Ascending aorta (tissue), 1 donor: ENCODE results near the genes PKM and CD276.

DNA sequence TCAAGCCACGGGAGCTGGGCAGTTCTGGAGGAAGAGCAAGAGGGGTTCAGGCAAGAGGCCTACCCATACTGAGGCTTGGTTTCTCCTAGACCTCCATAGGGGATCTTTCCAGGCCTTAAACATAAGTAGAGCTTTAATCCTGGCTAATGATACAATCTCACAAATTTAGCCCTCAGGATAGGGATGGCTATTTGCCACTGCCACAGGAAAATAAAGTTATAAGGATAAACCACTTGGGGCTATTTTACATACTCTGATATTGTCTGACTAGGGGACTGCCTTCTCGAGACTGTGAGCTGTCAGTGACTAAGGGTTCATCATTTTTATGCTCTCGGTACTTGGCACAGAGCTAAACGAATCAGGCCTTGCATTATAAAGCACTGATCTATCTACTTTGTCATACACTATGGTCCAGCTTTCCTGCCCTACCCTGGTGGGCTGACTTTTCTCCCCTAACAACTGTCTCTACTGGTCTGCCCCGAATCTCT is 1.6 kb downstream of the LARP6 start:
- PRO-cap, result no peak

DNA sequence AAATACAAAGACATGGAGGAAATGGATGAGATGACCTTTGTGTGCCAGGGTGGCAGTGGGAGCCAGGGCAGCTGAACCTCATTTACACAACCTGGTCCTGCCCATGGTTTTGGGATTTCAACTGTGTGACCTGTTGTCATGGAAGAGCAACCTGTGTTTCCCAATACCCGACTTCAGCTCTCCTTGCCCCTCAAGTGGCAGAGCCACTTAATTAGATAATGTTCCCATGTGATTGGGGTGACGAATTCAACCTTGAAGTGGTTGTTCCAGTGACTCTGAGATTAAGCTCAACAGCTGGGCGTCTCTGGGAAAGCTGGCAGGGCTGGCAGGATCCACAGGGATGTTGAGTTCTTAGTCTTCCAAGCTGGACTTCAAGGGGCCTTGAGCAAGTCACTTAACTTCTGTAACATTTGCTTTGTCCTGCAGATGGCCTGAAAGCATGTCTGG is 71.0 kb downstream of the THSD4 start:
- PRO-cap, result no peak

DNA sequence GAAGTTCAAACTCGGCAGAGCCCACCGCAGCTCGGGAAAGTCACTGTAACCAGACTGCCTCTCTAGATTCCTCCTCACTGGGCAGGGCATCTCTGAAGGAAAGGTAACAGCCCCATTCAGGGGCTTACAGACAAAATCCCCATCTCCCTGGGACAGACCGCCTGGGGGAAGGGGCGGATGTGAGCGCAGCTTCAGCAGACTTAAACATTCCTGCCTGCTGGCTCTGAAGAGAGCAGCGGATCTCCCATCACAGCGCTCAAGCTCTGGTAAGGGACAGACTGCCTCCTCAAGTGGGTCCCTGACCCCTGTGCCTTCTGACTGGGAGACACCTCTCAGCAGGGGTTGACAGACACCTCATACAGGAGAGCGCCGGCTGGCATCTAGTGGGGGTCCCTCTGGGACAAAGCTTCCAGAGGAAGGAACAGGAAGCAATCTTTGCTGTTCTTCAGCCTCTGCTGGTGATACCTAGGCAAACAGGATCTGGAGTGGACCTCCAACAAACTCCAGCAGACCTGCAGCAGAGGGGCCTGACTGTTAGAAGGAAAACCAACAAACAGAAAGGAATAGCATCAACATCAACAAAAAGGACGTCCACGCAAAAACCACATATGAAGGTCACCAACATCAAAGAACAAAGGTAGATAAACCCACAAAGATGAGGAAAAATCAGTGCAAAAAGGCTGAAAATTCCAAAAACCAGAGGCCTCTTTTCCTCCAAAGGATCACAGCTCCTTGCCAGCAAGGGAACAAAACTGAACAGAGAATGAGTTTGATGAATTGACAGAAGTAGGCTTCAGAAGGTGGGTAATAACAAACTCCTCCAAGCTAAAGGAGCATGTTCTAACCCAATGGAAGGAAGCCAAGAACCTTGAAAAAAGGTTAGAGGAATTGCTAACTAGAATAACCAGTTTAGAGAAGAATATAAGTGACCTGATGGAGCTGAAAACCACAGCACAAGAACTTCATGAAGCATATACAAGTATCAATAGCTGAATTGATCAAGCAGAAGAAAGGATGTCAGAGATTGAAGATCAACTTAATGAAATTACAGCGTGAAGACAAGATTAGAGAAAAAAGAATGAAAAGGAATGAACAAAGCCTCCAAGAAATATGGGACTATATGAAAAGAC is 150.9 kb downstream of the THSD4 start:
- PRO-cap, result no peak

DNA sequence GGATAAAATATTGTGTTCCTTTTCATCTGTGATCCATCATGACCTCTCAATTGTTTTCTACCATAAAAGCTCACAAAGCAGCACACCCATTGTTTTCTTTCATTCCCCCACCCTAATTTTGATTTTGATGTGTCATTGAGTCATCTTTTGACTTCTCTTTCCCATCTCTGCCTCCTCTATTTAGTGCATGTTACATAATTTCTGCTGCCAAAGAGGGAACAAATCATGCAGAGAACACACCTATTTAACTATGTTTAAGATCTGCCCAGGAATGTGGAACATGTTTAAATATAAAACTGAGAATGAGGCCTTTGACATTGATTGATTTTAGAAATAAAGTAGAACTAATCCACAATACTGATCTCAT is 308.7 kb upstream of the NR2E3 start:
- PRO-cap, result no peak

DNA sequence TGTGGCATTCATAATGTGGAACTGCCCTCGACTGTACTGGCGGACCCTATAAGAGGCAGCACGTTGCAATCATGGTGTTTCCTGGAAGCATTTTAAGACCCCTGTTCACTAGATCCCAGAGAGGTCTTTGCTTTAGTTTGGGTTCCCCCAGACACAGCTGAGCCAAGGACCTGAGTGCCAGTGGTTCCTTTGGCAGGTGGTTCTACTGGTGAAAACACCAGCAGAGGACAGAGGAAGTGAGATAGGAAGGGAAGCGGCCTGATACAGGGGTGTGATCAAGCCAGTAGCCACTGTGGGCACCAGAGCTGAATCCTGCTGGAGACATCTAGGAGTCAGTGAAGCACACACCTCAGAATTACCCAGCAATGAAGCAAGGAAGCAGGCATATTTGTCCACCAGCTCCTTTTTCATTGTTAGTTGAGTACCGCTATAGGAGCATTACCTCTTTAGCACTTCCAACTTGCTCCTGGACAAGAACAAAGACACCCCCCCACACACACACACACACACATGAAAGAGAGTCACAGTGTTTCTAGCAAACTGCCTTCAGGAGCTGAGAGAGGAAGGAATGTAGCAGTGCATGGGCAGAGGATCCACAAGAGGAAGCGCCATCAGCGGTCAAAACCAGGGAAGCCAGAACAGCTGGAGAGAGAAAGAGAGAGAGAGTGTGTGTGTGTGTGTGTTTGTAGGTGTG is 243.1 kb upstream of the NR2E3 start:
- PRO-cap, result no peak

DNA sequence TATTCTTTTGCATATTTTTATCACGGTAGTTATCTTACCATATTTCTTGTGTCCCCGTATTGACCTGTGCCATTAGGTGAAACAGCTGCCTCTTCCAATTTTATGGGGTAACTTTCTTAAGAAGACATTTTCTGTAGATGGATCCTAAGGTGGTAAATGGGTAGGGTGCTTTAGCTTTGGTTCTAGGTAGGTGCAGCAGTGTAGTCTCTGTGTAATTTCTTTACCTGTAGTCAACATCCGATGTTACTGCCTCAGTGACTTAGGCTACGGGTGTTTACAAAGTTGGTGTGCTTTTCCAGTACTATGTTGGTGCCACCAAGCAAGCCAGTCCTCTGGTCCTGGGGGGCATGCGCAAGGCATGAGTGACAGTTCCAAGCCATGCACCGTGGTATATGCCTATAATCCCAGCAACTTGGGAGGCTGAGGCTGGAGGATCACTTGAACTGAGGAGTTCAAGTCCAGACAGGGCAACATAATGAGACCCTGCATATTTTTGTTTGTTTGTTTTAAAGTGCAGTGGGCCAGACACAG is 115.6 kb downstream of the NR2E3 start:
- PRO-cap, result no peak

GRCh38 chr15:71975496-71976202 is 142.3 kb downstream of the MYO9A start:
- PRO-cap, result no peak

DNA sequence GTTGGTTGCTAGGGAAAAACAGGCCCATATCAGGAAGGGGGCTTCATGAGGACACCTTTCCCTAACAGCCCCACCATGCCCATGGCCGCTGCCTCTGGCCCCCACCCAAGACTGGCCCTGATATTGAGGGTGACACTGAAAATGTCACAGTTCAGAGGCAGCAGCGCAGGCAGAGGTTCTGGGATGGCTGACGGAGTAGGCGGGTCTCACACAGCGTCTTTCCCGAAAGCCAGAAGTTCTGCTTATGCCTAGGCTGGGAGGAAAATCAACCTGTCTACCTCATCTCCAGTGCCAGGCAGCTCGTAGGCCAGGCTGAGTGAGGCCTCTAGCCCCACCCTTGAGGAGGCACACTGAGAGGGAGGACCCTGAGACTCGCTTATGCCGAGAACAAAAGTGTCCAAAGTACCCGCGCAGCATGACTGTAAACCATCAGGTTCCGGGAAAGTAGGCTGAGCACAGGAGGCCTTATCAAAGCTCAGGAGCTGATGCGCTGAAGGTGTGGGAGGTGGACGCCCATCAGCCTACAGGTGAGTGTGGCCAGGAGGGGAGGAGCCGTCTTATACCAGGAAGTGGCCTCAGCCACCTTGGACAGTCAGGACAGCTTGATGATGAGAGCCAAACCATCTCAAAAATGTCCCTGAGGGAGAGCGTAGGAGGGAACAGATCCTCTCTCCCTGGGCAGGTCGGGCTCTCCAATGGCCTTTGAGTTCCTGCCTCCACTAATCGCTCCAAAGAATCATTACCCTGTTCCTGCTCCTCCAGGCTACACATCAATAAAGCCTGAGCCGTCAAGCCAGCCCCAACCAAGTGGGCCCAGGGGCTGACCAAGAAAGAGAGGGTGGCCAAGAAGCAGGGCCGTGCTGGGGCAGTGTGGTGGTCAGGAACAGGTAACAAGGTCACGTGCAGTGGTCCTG is 27.4 kb downstream of the GRAMD2A start:
- PRO-cap, result no peak

- PRO-cap, result no peak
These were observed 17.6 kb downstream of the GRAMD2A start for GRCh38 chr15:72179861-72180572.

DNA sequence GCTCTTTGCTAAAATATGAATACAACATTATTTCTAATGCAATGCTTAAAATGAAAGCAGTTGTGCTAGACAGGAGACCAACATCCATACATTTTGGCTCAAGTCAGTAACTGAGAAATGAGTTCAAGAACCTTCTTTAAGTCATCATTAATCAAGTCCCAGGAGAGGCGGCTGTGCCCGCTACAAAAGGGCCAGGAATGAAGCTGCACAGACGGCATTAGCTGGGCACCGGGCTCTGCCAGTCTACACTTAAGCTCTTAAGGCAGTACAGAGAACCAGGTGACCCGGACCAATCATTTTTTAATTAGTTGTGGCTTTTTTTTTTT is 3.0 kb downstream of the PKM start:
- PRO-cap, result no peak

DNA sequence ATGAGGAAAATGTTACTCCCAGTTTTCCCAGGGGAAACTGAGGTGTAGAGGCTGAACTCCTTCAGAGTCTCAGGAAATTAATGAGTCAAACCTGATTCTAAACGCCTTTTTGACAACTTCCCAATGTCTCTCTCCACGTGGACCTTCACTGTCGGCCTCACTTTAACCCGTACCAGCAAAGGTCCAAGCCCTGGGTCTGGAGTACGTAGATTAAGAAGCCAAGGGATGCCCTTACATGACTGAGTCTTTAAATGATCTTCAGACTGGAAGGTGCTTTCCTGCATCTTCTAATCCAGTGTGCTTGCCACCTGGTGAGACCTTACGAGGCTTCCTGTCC is 1.7 kb downstream of the PKM start:
- PRO-cap, result bidirectional peak, plus-strand start at position 35 of the sequence, minus-strand start outside the sequence

- PRO-cap, result unidirectional peak, plus-strand start at chr15:72231708; unidirectional peak, minus-strand start at chr15:72231867
These were observed at the start of gene PKM for GRCh38 chr15:72231031-72232172. PKM (minus strand) TSS chr15:72231190.

DNA sequence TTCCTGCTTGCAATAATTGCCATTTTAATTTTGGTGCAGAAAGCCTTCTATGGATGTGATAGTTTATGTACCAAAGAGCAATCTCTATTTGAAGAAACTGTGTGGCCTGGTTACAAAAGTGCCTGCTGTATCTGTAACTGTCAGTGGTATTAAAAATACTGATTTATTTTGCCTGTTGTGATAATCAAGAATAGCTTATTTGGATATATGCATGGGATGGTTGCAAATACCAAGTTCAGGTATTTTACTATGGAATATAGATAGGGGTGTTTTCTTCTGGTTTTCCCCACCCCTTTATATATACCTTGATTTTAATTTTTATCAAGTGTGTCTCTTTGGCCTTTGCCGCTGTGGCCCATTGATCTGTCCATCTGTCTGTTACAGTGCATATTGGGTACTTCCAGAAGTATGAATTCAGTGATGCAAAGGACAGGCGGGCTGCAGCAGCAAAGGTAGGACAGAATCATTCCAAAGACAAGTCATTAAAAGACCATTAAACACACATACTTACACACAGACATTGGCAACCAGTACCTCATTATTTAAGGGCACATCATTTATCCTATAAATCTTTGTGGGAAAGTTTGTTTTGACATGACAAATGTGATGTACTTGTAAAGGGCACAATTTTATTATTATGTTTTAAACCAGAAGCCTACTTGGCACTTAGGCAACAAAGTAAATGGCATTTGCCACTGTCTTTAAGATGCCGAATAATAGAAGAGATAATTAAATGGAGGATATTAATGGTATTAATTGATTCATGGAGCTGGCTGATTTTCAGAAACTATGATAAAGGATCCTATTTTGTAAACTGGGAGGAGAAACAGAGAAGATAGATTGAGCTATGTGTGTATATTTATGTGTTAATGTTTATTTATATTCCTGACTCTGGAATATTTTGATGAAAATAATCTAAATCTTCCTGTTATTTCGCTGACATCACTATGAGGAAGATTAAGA is 22.6 kb downstream of the ARIH1 start:
- PRO-cap, result no peak

DNA sequence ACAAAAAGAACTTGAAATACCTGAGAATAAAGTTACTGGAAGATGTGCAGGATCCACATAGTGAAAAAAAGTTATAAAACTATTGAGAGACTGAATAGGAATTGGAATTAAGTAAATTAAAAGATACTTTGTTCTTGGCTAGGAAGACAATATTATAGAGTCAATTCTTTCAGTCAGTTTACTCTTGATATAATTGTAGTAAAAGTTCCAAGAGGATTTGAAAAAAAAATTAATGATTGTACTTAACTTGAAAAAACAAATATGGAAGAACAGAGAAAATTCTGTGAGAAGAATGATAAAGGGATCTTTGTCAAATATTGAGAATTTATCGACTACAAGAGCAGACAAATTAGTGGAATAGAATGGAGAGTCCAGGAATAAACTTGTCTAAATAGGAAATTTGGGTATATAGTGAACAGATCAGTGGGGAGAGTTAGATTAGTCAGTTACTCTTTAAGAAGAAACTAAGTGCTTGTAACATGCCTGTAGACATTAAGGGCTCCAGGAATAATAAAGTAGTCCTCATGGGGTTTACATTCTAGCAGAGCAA is 67.3 kb downstream of the ARIH1 start:
- PRO-cap, result no peak

- PRO-cap, result no peak
These were observed 3.8 kb downstream of the ADPGK start for GRCh38 chr15:72779675-72780304.

DNA sequence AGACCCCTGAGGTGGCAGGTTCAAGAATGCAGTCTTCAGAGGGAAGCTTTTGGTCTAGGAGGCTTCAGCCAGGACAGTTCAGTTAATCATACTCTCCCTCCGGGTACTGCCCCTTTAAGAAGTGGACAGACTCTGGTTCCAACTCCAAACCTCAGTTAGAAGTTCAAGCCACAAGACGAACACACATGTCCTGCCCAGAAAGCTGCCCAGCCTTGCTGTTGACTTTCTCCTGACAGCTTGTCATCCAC is 81.0 kb upstream of the NEO1 start:
- PRO-cap, result no peak

GRCh38 chr15:73072492-73073212 is 20.4 kb downstream of the NEO1 start:
- PRO-cap, result no peak

DNA sequence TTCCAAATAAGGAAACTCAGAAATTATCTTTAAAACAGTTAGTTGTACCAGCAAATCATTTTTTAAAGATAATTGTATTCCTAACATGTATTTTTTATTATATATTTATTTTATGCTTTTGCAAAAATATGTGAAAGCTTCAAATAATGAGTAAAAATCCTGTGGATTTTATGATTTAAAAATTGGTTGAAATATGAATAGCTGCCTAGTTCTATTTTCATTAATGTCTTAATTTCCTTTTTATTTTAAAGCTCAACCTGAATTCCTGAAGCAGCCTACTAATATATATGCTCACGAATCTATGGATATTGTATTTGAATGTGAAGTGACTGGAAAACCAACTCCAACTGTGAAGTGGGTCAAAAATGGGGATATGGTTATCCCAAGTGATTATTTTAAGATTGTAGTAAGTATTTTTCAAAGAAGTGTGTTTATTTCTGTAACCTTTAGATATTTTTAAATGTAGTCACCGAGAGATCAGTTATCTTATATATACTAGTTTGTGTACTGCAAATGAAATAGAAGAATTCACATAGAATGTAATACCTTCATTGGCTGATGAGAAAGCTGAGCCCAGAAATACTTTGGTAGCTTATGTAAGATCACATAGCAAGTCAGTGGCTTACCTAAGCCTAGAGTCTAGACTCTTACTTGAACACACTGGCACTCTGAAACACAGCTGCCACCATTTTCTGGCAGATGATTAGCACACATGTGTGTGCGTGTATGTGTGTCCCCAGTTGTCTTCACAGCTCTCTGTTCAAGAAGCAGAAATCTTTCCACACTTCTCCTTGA is 124.1 kb downstream of the NEO1 start:
- PRO-cap, result no peak

GRCh38 chr15:73631876-73632865 is 1.0 kb downstream of the NPTN start:
- PRO-cap, result bidirectional peak, plus-strand start at chr15:73632485, minus-strand start at chr15:73632275

GRCh38 chr15:73683692-73684643 is at the start of gene CD276:
CD276 (plus strand) TSS chr15:73684383.
- PRO-cap, result unidirectional peak, plus-strand start at chr15:73684278; unidirectional peak, plus-strand start at chr15:73684358